Measurements from ENCODE around the genes ARTN and B4GALT2.

DNA sequence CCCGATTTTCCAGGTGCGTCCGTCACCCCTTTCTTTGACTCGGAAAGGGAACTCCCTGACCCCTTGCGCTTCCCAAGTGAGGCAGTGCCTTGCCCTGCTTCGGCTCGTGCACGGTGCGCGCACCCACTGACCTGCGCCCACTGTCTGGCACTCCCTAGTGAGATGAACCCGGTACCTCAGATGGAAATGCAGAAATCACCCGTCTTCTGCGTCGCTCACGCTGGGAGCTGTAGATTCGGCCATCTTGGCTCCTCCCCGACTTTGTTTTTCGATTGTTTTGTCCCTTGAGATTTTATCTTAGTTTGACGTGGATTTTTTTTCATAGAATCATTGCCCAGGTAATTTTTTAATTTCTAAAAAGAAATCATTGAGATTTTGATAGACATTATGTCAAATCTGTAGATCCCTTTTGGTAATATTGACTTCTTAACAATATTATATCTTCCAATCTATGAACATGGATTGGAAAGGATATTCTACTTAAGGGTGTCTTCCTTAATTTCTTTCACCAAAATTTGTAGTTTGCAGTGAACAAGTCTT lies 27.4 kb upstream of the CFAP144 start:
- CAGE, long polyA plus RNA: no peak
- RRBS: no CpG with 5 or more reads among the region's 20 CpGs

DNA sequence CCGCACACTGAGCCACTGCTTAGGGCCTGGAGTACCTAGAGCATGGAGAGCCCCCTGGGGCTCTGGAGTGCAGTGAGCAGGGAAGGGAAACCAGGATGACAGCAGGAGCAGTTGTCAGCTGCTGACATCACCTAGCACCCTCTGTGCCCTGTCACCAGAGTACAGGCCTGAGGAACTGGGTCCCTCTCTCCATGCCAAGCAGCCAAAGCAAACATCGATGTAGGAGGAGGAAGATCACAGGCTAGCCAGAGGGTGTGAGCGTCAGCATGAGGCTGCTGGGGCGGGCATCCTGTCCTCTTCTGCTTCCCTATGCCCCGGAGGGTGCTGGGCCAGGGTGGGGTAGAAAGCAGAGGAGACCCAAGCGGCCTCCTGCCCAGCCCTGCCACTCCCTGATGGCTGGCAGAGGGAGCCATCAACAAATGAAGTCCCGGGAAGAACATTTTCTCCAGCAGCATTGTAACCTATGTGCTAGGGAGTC lies 34.0 kb upstream of the TMEM125 start:
- CAGE, long polyA plus RNA: no peak
- RRBS: 42% methylated on average over 2 of the region's 7 CpGs

- CAGE, long polyA plus RNA: no peak
- RRBS: no CpG with 5 or more reads among the region's 11 CpGs
Measured at GRCh38 chr1:43271291-43272177, 1.8 kb downstream of the TMEM125 start.

- CAGE, long polyA plus RNA: no peak
- RRBS: no CpG with 5 or more reads among the region's 10 CpGs
Measured at GRCh38 chr1:43274149-43274678, 4.4 kb downstream of the TMEM125 start.

DNA sequence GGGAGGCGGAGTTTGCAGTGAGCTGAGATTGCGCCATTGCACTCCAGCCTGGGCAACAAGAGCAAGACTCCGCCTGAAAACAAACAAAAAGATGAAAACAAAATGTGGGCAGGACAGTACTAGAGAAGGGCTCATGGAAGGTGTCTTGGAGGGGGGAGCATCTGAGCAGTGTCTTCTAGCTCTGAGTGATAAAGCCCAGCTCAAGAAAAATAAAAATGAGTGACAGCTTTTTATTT lies 3.8 kb downstream of the C1orf210 start:
- CAGE, long polyA plus RNA: no peak
- RRBS: no CpG with 5 or more reads among the region's 3 CpGs

- CAGE, long polyA plus RNA: no peak
- RRBS: no CpG with 5 or more reads among the region's 14 CpGs
Measured at GRCh38 chr1:43284460-43285240, 731 bp downstream of the C1orf210 start.

GRCh38 chr1:43368099-43368794 lies 436 bp upstream of the ELOVL1 start:
- CAGE, long polyA plus RNA: no peak
- RRBS: 1% methylated on average over 7 of the region's 45 CpGs

GRCh38 chr1:43454228-43455157 lies 762 bp upstream of the HYI start:
- CAGE, long polyA plus RNA: no peak
- RRBS: no CpG with 5 or more reads among the region's 20 CpGs

DNA sequence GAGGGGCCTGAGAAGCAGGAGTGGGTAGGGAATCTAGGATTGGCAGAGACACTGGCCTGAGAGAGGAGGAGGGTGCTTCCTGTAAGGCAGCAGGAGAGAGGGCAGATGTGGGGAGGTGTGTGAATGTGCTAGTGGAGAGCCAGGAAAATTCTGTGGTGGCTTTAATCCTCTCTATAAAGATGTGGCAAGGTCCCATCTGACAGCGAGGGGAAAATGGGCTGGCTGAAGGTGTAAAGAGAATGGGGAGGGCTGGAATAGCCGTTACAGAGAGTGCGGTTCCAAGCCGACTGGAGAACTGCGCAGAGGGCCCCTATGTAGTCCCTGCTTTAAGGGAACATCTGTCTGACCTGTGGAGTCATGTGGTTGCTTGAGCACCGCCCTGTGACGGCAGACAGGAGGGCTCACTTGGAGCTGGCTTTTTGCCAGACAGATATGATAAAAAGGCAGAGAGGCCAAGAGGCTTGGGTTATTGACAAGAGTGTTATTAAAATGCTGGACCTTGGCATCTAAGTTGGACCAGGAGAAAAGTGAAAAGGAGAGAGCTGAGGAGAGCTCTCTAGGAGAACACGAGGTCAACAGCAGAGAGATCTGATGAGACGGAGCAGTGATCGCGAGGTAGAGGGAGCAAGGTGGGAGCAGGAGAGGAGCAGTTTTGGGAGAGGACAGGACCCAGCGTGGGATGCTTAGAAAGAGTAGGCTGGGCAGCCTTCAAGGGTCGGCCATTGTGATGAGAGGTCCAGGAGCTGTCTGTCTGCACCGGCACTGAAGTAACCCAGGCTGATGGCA lies 5.9 kb upstream of the PTPRF start:
- CAGE, long polyA plus RNA: no peak
- RRBS: no CpG with 5 or more reads among the region's 14 CpGs

DNA sequence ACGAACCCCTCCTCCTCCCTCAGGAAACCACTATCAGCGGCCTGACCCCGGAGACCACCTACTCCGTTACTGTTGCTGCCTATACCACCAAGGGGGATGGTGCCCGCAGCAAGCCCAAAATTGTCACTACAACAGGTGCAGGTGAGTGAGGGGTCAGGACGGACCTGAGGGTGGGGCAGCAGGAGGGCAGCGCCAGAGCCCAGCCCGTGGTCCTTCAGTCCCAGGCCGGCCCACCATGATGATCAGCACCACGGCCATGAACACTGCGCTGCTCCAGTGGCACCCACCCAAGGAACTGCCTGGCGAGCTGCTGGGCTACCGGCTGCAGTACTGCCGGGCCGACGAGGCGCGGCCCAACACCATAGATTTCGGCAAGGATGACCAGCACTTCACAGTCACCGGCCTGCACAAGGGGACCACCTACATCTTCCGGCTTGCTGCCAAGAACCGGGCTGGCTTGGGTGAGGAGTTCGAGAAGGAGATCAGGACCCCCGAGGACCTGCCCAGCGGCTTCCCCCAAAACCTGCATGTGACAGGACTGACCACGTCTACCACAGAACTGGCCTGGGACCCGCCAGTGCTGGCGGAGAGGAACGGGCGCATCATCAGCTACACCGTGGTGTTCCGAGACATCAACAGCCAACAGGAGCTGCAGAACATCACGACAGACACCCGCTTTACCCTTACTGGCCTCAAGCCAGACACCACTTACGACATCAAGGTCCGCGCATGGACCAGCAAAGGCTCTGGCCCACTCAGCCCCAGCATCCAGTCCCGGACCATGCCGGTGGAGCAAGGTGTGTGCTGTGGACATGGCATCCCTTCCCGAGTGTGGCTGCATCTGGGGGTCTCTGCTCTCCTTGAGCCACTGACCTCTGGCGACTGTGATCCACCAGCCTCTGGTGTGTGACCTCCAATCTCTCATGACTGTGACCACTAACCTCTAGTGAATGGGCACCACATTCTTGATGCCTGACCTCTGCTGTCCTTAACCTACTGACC lies 46.3 kb upstream of the KDM4A start:
- CAGE, long polyA plus RNA: no peak
- RRBS: 95% methylated on average over 9 of the region's 41 CpGs

DNA sequence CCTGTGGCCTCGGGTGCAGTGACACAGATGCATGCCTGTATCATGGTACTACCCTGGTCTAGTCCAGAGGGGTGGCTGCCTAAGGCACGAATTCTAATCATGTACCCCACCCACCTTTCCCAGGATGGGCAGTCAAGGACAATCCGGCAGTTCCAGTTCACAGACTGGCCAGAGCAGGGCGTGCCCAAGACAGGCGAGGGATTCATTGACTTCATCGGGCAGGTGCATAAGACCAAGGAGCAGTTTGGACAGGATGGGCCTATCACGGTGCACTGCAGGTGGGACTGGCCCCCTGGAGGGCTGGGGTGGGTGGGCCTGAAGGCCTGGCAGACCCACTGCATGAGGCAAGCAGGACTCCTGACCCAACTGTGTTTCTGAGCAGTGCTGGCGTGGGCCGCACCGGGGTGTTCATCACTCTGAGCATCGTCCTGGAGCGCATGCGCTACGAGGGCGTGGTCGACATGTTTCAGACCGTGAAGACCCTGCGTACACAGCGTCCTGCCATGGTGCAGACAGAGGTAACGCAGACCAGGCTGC lies 29.2 kb upstream of the KDM4A start:
- CAGE, long polyA plus RNA: no peak
- RRBS: no CpG with 5 or more reads among the region's 20 CpGs

- CAGE, long polyA plus RNA: no peak
- RRBS: no CpG with 5 or more reads among the region's 12 CpGs
Measured at GRCh38 chr1:43648095-43648876, 1.7 kb upstream of the KDM4A start.

- CAGE, long polyA plus RNA: no peak
- RRBS: 3% methylated on average over 4 of the region's 26 CpGs
Measured at GRCh38 chr1:43705817-43707109, 1.1 kb upstream of the ST3GAL3 start.

- CAGE, long polyA plus RNA: no peak
- RRBS: no CpG with 5 or more reads among the region's 20 CpGs
Measured at GRCh38 chr1:43834027-43835088, 99.2 kb upstream of the ARTN start.

GRCh38 chr1:43858556-43858903 lies 75.1 kb upstream of the ARTN start:
- CAGE, long polyA plus RNA: no peak
- RRBS: no CpG with 5 or more reads among the region's 1 CpG

DNA sequence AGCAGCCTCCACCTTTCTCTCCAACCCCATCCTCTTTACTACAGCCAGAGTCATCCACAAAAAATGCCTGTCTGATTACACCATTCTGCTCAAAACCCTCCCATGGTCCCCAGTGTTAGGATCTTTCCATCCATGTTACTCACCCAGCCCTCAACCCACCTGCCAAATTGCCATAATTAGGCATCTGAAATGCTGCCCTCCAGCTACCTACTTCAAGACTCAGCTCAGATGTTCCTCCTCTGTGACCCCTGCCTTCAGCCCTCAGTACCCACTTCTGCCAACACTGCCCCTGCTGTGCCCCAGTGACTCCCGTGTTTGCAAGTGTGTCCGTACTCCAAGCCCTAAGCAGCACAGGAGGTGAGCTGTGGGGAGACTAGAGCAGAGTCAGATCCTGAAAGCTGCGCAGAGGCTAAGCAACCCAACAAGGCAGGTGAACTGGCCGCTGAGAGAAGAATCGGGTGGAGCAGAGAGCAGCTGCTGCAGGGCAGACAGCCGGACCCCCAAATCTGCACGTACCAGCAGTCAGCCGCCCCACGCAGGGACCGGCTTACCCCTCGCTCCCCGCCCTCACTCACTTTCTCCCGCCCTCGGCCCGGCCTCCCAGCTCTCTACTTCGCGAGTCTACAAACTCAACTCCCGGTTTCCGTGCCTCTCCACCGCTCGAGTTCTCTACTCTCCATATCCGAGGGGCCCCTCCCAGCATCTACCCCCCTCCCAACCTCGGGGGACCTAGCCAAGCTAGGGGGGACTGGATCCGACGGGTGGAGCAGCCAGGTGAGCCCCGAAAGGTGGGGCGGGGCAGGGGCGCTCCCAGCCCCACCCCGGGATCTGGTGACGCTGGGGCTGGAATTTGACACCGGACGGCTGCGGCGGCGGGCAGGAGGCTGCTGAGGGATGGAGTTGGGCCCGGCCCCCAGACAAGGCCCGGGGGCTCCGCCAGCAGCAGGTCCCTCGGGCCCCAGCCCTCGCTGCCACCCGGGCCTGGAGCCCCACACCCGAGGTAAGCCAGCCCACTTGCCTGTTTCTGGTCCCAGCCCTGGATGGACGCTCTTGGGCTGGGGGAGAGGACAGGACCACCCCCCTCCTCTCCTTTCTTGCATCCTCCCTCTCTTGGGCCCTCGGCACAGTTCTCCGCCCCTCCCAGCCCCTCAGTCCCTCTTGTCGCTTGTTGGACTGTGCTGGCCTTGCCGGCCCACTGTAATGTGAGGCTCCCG lies at the start of gene ARTN:
TSS of gene ARTN (plus strand) at position 916 of the 1,214 bp plus-strand sequence.
- CAGE, long polyA plus RNA: no peak
- RRBS: 7% methylated on average over 23 of the region's 48 CpGs

GRCh38 chr1:43935508-43936042 lies 2.0 kb downstream of the ARTN start:
- CAGE, long polyA plus RNA: no peak
- RRBS: no CpG with 5 or more reads among the region's 9 CpGs

GRCh38 chr1:43978539-43979618 lies at the start of gene B4GALT2:
Gene B4GALT2, plus strand, starts transcription at chr1:43979210.
- CAGE, long polyA plus RNA: start-site peak on the plus strand at chr1:43979197-43979278, 43 and 43 reads in 2 replicates
- RRBS: 1% methylated on average over 56 of the region's 110 CpGs

DNA sequence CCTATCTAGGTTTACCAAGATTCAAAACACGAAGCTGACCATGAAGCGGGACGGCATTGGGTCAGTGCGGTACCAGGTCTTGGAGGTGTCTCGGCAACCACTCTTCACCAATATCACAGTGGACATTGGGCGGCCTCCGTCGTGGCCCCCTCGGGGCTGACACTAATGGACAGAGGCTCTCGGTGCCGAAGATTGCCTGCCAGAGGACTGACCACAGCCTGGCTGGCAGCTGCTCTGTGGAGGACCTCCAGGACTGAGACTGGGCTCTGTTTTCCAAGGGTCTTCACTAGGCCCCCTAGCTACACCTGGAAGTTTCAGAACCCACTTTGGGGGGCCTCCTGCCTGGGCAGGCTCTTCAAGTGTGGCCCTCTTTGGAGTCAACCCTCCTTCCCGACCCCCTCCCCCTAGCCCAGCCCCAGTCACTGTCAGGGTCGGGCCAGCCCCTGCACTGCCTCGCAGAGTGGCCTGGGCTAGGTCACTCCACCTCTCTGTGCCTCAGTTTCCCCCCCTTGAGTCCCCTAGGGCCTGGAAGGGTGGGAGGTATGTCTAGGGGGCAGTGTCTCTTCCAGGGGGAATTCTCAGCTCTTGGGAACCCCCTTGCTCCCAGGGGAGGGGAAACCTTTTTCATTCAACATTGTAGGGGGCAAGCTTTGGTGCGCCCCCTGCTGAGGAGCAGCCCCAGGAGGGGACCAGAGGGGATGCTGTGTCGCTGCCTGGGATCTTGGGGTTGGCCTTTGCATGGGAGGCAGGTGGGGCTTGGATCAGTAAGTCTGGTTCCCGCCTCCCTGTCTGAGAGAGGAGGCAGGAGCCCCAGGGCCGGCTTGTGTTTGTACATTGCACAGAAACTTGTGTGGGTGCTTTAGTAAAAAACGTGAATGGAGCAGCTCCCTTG lies 864 bp upstream of the CCDC24 start:
- CAGE, long polyA plus RNA: no peak
- RRBS: no CpG with 5 or more reads among the region's 19 CpGs

GRCh38 chr1:44024864-44025216 lies 6.4 kb downstream of the SLC6A9 start:
- CAGE, long polyA plus RNA: no peak
- RRBS: no CpG with 5 or more reads among the region's 6 CpGs